Urinary bladder (tissue), 3 donors: ENCODE measurements around the genes ZNF487 and MAPK8.

DNA sequence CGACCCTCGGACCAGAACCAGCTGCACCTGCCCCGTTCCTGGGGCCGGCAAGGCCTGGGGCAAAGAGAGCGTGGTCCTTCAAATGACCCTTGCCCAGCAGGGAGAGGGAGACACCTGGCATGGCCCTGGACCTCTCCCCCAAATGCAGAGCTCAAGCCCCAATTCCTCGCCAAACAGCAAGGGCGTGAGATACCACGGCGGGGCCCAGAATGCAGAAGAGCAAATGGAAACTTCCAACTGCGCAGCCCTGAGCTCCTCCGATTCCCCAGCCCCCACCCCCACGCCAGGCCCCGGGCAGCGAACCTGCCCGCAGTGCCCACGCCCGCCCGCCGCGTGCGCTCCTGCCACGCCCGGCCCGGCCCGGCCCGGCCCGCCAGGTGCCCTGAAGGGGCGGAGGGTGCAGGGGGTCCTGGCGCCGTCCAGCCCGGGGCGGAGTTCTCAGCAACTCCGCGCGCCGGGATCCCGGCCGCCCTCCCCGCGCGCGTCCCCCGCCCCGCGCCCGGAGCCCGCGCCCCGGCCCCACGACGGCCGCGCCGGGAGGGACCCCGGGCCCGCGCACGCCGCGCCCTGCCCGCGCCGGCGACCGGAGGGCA, 574 bp downstream of the RASGEF1A start:
- PRO-cap = no peak
- RAMPAGE, long total RNA = no peak

- PRO-cap = no peak
- RAMPAGE, long total RNA = no peak
Measured at GRCh38 chr10:43308838-43309563, 42.1 kb upstream of the RASGEF1A start.

DNA sequence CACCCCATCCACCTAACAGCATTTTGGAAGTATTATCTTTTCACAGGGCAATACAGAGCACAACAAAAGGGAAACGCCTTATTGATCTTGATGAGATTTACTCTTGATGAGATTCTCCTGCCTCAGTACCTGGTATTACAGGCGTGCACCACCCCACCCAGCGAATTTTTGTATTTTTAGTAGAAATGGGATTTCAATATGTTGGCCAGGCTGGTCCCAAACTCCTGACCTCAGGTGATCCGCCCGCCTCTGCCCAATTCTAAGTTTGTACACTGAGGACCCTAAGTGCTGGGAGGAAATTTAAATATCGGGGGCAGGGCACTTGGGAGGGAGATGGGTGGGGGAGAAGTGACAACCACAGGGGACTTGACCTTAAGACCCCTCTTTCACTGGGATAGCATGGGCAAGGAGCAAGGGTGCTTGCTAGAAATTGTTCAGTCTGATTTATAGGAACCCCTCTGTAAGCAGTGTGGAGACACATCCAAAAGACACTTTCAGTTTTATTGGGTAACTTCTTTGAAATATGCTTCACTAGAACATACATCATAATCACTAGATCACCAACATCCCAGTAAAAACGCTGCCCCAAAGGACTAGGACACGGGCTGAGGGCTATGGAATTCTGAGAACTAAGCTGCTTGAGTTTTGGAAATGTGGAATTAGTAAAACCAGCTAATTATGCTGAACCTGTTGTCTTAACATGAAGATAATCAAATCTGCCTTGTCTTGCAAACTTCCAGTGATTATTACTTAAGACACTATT, 14.0 kb downstream of the HNRNPF start:
- PRO-cap = no peak
- RAMPAGE, long total RNA = no peak

GRCh38 chr10:43436205-43437295, at the start of gene ZNF487:
TSS of gene ZNF487 (plus strand) at chr10:43437111.
- PRO-cap = unidirectional peak, plus-strand start at chr10:43436491; bidirectional peak, plus-strand start at chr10:43436886, minus-strand start at chr10:43436805; bidirectional peak, plus-strand start at chr10:43437206, minus-strand start at chr10:43437056
- RAMPAGE, long total RNA = no peak

DNA sequence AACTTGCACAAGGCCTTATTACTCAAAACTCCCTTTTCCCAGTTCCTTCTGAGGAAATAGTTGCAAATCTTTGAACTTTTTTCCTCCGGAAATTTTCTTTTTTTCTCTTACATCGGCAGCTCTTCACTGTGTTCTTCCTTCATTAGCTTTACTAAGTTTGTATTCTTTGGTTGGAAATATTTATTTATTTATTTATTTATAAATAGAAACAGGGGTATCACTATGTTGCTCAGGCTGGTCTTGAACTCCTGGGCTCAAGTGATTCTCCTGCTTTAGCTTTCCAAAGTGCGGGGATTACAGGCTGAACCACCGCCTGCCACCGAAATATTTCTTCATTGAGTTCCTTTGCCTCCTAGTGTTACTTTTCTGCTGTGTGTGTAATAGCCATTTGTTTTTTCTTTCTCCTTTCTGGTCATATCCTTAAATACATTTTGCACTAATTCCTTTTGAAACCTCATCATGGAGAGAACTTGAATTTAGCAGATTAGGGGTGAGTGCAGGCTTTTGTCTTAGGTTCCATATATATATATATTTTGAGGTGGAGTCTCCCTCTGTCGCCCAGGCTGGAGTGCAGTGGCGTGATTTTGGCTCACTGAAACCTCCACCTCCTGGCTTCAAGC, 868 bp downstream of the ZNF487 start:
- PRO-cap = no peak
- RAMPAGE, long total RNA = no peak

DNA sequence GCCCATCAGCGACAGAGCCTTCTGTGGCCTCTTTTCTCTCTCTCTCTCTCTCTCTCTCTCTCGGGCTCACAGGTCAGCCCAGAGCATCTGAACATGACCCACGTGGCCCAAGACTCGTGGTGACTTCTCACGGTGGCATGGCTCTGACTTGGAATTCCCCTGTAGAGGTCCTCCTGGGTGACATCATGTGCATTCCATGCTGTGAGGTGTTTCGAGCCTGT, 359.5 kb upstream of the ZNF32 start:
- PRO-cap = no peak
- RAMPAGE, long total RNA = no peak

GRCh38 chr10:44377790-44378513, 6.9 kb downstream of the CXCL12 start:
- PRO-cap = no peak
- RAMPAGE, long total RNA = no peak

DNA sequence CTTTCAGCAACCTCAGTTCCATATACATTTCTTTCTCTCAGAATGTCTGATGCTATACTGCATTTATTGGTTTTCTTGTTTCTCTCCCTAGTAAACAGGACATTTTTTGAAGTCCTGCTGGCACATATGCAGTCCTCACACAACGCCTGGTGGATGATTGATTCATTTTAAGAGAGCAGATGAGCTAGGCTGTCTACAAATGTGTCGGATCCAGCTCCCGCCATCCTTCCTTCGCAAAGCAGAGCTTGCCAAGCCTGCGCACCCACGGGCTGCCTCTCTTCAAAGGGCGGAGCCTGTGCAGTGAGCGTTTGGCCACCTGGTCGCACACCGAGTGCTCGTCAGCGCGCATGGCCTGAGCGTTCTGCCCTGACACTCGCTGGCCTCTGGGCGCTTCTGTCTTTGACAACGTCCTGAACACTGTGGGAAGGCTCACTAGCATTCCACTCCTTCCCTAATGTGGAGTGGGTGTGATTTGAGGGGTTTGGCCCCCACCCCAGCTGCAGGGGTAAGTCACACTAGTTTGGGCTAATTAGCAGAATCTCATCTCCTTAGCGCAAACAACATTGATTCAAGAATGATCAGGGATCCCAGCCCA, 47.1 kb upstream of the TMEM72 start:
- PRO-cap = no peak
- RAMPAGE, long total RNA = no peak

- PRO-cap = no peak
- RAMPAGE, long total RNA = no peak
Measured at GRCh38 chr10:44935328-44936361, 24.0 kb upstream of the RASSF4 start.

GRCh38 chr10:44980580-44981101, 2.0 kb upstream of the DEPP1 start:
- PRO-cap = no peak
- RAMPAGE, long total RNA = no peak

DNA sequence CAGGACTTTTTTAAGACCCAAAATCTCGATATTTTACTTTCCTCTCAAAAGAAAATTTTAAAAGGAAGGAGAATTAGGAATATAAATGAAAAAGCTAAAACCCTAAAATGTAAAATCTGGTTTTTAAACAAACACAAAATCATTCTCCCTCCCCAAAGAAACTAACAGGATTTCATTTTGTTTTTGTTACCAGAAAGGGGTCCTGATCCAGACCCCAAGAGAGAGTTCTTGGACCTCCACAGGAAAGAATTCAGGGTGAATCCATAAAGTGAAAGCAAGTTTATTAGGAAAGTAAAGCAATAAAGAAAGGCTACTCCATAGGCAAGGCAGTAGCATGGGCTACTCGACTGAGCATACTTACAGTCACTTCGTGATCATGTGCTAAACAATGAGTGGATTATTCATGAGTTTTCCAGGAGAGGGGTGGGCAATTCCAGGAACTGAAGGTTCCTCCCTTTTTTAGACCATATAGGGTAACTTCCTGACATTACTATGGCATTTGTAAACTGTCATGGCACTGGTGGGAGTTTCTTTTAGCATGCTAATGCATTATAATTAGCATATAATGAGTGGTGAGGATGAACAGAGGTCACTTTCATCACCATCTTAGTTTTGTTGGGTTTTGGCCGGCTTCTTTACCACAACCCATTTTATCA, 36.7 kb downstream of the ALOX5 start:
- PRO-cap = no peak
- RAMPAGE, long total RNA = no peak

DNA sequence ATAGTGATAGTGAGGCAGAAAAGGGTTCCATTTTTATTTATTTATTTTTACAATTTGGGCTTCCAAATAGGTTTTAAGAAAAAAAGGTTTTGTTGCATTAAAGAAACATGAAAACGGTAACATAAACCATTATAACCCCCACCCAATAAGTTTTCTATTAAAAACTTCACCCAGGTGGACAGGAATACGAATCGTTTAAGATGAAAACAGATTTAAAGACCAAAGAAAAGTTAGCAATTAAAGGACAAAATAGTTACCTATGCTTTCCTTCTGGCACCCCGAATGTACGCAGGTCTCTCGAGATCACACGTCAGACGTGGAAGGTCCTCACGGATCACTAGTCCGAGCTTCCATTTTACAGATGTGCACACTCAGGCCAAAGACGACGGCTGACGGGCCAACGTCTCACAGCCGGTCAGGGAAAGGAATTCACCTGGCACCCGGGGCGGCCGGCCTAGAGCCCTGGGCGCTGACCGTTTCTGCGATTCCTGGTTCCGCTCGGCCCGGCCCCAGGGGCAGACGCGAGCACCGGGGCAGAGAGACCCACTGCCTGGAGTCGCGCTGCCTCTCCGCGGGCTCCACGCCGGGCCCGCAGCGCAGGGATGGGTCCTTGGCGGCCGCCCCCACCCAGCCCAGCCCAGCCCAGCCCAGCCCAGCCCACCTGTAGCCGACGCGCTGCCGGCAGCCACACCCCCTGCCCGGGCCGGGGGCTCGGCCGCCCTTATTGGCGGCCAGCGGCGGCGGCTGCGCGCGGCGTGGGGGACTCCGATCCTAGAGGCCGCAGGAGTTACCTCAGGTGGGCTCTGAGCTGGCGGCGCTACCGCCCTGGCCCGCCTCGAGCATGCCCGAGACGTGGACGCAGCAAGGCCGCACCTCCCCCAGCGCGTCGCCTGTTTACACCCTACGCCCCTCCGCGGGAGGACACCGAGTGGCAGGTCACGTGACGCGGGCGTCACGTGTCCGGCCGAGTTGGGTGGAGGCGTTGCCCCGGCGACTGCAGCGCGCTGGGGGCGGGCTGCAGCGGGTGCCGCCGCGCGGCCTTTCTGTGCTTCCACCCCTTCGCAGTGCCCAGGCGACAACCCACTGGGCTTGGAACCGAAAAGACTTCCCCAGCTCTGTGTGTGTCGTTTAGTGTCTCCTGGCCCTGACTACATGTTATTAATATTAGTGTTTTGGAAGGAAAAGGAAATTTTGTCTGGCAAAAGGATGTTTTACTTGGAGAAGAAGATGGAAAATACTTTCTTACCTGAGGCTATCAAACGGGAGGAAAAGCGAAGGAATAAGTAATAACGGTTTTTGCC, 59.3 kb upstream of the MARCHF8 start:
- PRO-cap = unidirectional peak, minus-strand start at position 596 of the sequence; bidirectional peak, plus-strand start at position 1,064 of the sequence, minus-strand start at position 892 of the sequence
- RAMPAGE, long total RNA = no peak

- PRO-cap = no peak
- RAMPAGE, long total RNA = no peak
Measured at GRCh38 chr10:45601126-45601451, 65.9 kb upstream of the MARCHF8 start.

- PRO-cap = no peak
- RAMPAGE, long total RNA = no peak
Measured at GRCh38 chr10:46272035-46272436, 14.8 kb upstream of the ANTXRL start.

- PRO-cap = no peak
- RAMPAGE, long total RNA = no peak
Measured at GRCh38 chr10:47261197-47261732, 38.7 kb upstream of the GDF10 start.

DNA sequence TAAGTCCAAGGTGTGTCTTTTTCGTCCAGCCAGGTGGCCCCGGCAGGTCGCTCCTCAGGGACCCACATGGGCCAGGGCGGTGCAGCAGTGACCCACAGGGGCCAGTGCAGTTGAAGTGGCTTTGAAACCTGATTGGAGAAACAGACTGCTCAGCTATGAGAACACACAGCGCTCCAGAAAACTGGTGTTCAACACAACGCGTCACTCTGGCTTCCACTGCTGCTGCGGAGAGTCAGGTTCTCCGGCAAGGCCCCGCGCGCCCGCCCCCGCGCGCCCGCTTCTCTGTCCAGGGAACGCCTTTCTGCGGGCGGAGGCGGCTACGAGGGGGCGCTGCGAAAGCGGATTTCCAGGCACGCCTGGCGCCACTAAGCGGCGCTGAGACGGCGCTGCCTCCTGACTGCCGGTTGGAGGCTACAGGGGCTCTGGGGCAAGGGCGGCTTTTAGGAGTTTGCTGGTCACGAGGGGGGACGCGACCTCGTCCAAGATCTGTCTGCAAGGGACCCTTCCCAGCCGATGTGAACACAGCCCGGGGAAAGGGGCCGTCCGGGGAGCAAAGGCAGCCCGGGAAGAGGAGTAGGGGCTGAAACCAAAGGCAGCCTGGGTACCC, 22.7 kb downstream of the ANXA8 start:
- PRO-cap = unidirectional peak, minus-strand start at position 221 of the sequence
- RAMPAGE, long total RNA = no peak

GRCh38 chr10:48306138-48307255, at the start of gene MAPK8:
TSS of gene MAPK8 (plus strand) at chr10:48306677.
- PRO-cap = bidirectional peak, plus-strand start at chr10:48306703, minus-strand start at chr10:48306338; bidirectional peak, plus-strand start at chr10:48307005, minus-strand start at chr10:48306930
- RAMPAGE, long total RNA = no peak

GRCh38 chr10:48342343-48342946, 36.0 kb downstream of the MAPK8 start:
- PRO-cap = no peak
- RAMPAGE, long total RNA = no peak

DNA sequence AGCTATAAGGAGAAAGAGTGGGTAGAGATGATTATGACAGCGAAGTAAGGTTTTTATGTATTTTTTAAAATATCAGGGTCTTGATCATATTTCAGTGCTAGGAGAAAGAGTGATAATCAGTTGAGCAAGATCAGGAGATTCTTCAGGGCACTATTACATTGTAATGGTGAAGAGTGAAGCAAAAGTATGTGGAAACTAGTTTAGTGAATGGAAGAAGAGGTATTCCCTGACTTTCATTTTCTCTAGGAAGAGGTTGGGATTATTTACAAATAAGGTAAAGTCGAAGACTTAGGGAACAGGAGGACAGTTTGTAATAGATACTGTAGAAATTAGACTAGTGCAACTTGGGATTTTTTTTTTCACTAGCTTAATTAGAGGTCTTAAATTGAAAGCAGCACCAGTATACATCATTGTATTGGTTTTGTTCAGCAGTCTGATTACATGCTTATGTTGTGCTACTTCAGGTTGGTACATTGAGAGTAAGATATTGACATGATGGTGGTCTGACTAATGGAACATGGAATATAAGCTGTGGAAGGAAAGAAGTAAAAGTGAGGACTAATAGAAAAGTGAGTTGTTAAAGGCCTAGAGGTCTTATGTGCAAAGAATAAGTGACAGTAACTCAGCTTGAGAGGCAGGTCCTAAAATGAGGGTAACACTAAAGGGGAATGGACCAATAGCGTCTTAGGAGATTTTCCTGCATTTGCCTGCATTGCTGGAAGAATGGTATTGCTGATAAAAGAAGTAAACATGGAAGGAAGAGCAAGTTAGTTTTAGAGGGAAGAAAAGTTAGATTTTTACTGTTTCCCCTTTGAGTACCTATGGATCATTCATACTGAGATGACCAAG, 63.7 kb downstream of the MAPK8 start:
- PRO-cap = no peak
- RAMPAGE, long total RNA = no peak

- PRO-cap = no peak
- RAMPAGE, long total RNA = no peak
Measured at GRCh38 chr10:48574058-48575295, 30.4 kb downstream of the ARHGAP22 start.